Bronchus (tissue), 1 donor: ENCODE measurements around a stretch of chr6.

- PRO-cap, result bidirectional peak, plus-strand start at chr6:158819033, minus-strand start at chr6:158818971
These were observed 490 bp downstream of the EZR start for GRCh38 chr6:158818473-158819282.

DNA sequence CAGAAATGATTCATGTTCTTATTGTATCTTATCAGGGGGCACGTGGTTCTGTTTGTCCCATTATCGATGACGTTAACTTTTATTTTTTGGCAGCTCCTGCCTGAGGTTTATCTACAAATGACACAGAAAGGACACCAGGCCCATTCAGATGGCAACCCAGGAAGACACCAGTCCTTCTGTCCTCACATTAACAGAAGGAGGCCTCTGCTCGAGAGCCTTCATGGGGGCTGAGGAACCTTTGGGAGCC, 41.2 kb upstream of the EZR start:
- PRO-cap, result no peak

DNA sequence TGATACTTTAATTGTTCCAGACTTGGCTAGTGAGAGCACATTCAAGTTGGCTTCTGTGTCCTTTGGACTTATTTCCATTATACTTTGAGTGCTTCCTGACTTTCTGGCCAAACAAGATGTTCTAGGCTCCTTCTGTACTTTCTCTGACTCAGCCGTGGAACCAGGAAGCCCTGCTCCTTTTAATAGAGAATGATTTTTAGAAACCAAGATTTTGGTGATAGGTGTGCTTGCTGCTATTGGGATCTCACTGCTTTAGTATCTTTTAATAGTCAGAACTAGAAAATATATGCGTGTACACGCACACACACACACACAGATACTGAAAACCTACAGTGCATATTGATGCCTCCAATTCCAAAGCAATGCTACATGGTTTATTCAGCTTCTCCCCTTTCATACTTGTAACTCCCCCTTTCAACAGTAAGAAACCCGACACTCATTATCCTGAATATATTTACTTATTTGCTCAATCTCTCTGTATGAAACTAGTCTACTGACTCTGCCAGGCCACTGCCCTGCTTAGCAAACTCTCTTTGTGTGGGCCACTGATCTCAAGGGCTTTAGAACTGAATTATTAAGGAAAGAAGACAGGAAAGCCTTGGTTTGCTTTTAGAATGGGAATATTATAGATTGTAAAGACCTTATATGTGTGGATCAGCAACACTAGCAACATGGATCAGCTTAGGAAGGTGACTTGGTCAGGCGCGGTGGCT, 42.7 kb upstream of the EZR start:
- PRO-cap, result bidirectional peak, plus-strand start at position 146 of the sequence, minus-strand start at position 154 of the sequence

DNA sequence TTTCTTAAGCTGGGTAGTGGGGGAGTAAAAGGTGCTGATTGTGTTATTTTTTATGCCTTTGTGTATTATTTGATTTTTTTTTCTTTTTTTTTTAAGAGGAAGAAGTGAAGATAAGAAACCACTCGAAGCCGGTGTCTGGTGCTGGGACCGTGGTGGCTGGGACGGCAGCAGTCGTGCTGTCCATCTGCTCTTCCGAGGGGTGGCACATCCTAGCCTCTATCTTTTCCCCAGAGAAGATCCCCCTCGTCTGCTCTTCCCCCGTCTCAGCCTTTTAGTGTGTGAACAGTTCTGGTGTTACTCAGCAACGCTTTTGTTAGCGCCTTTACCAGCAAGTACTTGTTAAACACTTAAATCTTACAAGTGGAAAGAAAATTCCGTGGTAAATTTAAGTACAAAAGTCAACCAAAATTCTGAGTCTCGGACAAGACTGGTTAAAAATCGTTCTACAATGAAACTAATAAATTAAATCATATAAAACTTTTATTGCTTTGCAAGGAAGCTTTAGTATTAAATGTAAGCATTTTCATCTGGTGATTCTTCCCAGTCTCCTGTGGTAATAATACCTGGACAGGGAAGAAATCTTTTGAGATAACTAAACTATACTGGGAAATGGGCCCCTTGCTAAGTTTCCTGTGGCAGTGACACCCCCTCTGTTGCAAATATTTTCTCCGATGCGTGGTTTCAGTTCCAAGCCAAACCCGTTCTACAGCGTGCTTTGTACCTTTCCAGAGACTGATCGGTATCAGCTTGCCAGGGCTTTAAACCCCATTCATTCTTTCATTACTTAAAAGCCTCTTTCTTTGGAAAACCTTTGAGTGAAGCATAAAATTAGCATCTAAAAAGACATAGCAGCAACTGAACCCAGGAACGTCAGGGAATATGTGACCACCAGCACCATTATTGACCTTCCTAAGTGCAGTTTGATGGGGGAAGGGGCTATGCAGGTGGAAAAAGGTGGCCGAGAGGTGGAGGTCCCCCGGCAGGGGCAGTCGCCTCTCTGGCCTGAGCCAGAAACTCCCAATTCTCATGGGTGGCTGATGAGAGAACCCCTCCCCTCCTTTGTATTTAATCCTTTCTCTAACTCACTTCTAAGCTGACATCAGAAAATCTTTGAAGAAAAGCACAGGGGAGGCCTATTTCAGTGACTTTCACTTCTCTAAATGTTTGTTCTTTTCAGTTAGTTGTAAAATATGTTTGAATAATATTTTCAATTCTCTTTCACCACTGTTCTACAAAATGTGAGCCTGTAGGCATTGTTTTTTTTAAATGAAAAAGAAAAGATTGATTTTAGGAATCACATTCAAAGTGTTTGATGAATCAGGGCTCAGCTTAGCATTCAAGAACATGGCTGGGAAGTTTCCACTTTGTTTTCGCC, 89.6 kb downstream of the RSPH3 start:
- PRO-cap, result unidirectional peak, plus-strand start at position 134 of the sequence; bidirectional peak, plus-strand start at position 401 of the sequence, minus-strand start at position 273 of the sequence; bidirectional peak, plus-strand start at position 723 of the sequence, minus-strand start at position 632 of the sequence

DNA sequence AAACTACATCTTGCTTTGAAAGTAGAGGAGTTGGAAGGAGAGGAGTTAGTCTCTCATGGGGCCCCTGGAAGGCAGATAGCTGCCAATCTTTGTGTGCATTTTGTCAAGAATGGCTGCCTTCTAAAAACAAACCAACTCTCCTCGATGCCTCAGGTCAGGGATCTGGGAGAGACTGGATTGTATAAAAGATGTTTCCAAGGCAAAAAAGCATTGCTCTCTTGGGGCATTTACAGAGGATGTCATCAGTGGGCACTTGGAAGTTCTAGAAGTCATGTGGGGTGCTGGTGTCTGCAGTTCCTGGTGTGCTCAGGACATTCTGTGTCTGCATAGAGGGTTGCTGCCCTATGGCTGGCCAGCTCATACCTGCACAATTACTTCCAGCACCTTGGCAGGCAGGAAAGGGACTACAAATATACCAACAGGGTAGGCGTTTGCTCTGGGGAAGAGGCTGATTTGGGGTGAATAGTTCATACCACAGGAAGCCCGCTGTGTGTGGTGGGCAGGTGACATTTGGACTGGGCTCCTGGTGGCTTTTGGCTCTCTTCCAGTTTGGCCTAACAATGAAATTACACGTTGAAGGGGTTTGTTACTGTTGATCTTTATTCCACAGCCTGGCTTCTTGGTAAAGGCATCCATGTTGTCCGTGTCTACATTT, 88.4 kb downstream of the RSPH3 start:
- PRO-cap, result bidirectional peak, plus-strand start at position 314 of the sequence, minus-strand start at position 299 of the sequence; bidirectional peak, plus-strand start at position 391 of the sequence, minus-strand start at position 406 of the sequence

DNA sequence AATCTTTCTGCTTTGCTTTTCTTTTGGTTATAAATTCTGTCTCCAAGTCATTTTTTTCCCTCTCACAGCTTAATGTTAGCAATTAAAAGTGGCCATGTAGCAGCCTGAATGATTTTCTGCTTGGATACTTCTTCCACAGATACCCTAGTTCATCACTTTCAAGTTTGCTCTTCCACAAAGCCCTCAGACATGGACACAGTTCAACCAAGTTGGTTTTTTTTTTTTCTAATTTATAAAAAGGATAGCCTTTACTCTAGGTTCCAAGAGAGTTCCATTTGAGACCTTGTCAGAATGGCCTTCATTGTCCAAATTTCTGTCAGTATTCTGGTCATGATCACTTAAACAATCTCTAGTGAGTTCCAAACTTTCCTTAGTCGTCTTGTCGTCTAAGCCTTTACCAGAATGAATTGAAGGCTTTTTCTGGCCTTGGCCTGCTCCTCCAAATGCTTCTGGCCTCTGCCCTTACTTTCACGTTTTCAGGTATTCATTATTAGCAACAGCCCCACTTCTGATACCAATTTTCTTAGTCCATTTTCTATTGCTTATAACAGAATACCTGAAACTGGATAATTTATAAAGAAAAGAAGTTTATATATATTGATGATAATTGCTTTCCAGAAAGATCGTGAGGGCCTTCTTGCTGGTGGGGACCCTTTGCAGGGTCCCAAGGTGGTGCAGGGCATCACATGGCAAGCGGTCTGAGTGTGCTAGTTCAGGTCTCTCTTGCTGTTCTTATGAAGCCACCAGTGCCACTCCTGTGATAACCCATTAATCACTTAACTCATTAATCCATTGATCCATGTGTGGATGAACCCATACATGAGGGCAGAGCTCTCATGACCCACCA, 39.8 kb downstream of the RSPH3 start:
- PRO-cap, result no peak

DNA sequence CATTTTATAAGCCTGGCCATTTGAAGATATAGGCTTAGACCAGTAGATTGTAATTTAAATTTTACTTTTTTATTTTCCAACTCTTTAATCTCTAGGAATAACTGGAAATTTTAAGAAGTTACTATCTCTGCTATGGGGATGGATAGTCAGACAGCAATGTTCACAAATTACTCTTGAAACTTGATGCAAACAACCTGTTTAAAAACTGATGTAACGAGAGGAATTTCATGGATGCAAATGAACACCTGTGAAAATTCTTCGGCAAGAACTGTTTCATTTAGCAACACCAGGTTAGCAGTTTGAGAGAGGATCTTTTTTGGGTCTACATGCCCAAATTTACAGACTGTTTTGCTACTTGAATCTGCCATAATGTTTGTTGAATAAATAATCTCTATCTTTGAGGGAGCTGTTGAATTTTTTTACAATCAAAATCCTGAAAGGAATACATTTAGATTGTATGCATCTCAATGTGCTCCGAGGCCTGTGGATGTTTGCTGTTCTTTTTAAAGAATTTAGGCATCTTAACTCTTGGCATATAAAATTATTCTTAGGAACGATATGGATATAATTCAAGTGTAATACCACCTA, 20.1 kb upstream of the RSPH3 start:
- PRO-cap, result no peak

DNA sequence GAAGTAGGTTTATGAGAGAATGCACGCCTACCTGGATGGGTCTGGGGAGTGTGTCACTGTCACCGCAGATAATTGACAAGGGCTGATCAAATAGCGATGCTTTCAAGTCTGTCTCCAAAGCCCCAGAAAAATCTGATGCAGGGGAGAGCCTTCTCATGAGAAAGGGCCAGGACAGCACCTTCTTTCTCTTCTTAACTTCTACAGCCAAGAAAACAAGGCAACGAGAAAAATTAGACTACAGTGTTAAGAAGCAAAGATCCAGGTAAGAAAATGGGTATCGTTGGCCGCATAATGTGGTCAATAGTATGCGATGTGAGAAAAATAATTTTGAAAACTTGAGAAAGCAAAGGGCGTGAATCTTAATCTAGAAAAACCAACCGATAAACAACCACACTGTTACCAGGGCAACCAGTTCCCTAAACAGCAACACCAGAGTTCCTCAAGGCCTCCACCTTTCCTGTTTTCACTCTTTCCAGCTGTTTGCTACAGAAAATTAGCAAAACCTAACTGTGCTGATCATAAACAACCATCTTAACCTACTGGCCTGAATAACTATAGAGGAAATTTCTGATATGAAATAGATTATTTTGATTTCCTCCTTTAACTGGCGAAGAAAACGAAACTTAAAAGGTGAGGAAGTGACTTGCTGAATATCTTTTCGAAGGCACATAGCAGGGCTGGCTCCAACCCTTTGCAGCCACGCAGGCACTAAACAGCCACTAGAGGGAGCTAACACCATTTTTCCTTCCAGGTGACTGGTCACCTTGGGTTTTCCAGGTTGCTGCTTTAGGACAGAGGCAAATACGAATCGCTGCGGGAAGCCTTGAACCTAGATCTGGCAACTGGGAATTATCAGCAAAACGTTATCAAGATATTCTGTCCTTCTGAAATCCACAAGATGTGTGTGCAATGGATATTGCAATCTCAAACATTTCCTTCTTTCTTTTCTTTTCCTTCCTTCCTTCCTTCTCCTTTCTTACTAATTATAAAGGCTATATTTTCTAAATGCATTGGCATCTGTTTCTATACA, 2.4 kb downstream of the TAGAP start:
- PRO-cap, result no peak

DNA sequence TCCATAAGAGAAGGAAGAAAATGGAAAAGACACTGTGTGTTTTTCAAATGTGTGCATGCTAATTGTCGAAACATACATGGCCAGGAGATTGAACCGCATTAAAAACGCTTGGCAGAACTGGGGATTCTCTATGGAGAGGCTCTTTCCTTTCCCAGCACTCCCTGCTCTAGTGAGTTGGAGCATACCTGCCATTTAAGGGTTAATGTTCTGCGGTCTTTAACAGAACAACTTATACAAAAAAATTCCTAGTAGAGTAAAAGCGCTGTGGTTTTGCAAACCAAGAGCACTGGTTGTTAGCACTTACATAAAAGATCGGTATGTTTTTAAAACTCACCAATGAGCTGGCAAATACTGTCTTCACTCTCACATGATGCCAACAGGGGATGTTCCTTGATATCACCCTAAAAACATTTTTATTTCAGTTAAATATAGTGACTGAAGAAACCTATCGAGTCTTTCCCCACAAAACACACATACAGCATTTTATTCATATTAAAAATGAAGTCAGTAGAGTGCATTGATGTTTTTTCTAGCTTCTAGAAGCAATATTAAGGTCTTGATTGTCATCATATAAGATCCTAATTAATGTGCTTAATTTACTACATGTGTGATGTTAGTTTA, 1.4 kb downstream of the TAGAP start:
- PRO-cap, result unidirectional peak, plus-strand start at position 333 of the sequence

DNA sequence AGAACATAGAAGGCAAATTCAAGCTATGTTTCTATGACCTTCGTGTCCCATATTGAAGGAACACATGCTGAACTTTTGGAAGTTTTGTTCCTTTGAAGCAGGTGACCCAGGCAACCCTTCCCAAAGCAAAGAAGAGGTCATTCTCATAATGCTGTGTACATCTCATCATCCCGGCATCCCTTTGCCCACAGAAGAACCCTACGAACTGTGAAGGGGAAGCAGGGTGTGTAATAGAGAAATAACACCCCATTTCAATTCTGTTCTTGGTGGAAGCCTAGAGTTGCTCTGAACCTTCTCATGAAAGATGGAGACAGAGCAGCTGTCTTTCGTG, 19.0 kb upstream of the TAGAP start:
- PRO-cap, result no peak

- PRO-cap, result no peak
These were observed 9.3 kb downstream of the SOD2 start for GRCh38 chr6:159683750-159684148.

DNA sequence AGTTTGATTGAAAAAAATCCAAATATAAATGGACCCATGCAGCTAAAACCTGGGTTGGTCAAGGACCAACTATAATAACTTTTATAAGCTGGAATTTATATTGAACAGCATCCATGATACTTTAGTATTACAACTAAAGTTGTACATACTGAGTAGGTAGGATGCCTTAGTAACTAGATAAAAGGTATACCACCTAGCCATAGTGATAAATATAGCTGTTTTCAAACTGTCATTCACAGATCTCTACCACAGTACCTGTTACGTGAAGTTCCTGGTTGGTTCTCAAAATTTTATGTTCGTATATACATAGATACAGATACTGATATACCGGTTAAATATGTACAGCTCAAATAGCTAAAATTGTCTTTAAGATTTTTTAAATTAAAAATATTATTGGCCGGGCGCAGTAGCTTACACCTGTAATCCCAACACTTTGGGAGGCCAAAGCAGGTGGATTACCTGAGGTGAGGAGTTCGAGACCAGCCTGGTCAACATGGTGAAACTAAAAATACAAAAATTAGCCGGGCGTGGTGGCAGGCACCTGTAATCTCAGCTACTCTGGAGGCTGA, 4.9 kb downstream of the WTAP start:
- PRO-cap, result no peak

DNA sequence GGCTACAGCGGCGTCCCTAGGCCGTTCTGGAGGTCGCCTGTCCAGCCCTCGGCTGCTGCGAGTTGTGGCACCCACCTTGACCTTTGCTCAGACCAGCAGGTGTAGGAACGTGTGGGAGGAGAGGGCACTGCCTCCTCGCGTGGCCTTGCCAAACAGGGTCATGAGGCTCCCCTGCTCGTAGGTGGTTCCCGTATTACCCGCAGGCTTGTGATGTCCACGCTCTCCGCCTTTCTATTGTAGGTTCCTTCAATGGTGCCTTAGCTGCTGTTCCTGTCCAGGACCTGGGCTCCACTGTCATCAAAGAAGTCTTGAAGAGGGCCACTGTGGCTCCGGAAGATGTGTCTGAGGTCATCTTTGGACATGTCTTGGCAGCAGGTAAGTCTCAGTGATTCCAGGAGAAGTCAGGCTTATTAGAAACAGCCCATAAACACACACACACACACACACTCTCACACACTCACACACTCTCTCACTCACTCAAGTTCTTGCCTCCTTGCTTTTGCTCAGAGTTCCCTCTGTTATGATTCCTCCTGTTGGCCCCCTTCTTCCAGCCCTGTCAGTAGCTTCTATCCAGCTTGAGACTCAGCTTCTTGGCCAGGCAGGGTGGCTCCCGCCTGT, 943 bp downstream of the ACAT2 start:
- PRO-cap, result no peak

- PRO-cap, result no peak
These were observed 8.4 kb downstream of the TCP1 start for GRCh38 chr6:159780834-159781480.

DNA sequence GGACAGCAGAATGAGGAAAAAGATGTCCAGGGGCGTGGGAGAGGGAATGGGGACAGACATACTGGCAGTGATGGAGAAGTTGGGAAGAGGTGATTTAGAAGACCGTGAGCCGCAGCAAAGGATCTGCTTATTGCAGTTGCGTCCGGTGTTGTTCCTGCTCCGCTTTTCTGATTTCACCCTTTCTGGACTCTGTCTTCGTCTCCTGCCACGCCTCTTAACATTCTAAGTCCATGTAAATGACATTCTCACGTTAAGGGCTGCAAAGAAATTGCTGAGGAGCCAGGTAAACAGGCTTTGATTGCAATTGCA, 336 bp upstream of the PNLDC1 start:
- PRO-cap, result no peak

GRCh38 chr6:160004006-160004774, 35.3 kb downstream of the IGF2R start:
- PRO-cap, result no peak

GRCh38 chr6:160004775-160005574, 36.1 kb downstream of the IGF2R start:
- PRO-cap, result no peak

DNA sequence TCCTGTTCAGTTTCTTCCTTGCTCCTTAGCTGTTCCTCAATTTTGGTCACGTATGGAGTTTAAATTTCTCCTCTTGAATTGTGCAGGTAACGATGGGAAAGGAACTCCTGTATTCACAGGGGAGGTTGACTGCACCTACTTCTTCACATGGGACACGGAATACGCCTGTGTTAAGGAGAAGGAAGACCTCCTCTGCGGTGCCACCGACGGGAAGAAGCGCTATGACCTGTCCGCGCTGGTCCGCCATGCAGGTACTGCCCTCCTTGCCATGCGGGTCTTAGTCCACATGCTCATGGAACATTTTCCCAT, 71.5 kb downstream of the IGF2R start:
- PRO-cap, result no peak

GRCh38 chr6:160129182-160130063, 7.8 kb downstream of the SLC22A1 start:
- PRO-cap, result no peak

DNA sequence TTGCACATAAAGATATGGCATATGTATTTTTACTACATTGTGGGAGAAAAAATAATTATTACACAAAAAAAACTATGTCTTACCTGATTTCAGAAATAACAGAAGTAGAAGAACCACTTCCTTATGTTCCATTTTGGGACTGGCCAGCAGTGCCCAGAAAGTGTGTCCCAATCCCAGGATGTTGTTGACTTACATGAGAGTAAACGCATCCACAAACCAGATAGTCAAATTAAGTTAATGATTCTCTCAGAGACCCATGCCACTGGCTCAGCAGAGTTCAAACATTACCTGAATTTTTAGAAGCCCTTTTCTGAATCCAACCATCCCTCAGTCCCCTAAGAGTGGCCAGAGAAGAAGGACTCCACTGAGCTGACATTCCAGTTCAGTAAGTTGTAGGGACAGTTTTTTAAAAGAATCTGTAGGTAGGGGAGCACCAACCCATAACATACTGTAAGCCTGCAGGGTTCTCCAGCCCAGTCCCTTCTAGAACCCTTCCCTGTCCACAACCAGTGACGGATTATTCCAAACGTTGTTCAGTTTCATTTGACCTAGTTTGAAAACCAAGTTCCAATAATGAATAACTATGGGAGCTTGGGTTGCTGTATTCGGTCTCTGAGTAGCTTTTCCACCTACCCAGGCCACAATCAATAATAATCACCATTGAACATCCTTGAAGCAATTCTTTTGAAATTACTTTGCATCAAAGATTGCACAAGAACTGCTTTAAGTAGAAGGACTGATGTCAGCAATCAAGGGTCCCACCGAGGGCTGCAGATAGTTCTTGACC, 153.0 kb downstream of the LPA start:
- PRO-cap, result no peak